Placental epithelial cell (primary cell): ENCODE data around the gene CASZ1.

GRCh38 chr1:9807630-9807961 lies 16.2 kb downstream of the CLSTN1 start:
- CAGE, long polyA plus RNA, result no peak

DNA sequence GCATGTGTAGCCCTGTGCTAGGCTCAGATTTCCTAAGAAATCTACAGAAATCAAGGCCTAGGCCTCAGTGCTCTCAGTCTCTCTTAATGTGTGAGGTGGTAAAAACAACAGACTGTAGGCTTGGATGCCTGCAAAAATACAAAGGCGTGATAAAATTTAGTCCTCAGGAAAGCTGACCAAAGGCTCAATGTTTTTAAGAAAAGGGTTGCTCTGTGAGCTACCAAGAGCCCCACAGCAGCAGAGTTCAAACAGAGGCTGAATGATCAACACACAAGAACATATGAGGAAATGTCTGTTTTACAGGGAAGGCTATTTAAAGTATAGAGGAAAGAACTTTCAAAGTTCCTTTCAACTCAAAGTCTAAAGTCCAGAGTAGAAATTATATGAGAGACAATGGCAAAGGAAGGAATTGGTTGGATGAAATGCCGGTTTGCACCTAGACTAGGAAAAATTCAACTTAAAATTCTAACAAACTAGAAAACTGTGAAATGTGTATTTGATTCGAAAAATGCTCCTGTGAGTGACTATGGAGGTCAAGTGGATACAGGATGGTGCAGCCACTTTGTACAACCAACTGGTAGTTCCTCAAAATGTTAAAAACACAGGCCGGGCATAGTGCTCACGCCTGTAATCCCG lies 8.6 kb downstream of the CLSTN1 start:
- CAGE, long polyA plus RNA, result no peak

DNA sequence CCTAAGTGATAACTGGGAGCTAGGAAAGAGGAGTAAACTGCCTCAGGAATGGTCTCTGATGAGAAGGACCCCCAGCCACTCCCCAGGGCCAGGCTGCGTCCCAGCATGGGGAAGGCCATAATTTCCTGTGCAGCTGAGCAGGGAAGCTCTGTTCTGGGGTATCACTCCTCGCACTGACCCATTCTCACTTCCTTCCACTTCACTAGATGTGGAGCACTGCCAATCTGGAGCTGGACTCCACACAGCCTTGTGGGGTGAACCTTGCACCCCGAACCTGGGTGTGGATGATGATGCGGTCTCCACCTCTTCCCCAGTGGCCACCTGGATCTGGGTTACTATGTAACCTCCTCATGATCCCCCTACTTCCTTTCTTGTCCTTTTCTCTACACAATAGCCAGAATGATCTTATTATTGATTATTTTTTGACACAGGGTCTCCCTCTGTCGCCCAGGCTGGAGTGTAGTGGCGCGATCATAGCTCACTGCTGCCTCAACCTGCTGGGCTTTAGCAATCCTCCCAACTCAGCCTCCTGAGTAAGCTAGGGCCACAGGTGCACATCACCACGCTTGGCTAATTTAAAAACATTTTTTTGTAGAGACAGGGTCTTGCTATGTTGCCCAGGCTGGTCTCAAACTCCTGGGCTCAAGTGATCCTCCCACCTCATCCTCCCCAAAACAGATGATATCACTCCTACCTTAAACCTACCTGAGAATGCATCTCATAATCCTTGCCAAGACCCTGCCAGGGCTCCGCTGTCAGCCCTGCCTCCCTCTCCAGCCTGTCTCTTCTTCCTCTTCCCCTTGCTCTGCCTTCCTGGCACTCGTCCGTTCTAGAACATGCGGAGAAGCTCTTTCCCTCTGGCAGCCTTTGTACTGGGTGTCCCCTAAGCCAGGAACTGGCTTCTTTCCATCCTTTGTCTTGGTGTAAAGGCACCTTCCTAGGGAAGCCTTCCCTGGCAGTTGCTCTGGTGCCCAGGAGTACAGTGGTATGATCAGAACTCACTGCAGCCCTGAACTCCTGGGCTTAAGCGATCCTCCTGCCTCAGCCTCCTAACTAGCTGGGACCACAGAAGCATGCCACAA lies 36.4 kb downstream of the CTNNBIP1 start:
- CAGE, long polyA plus RNA, result no peak

GRCh38 chr1:9992797-9993397 lies 4.1 kb upstream of the RBP7 start:
- CAGE, long polyA plus RNA, result no peak

- CAGE, long polyA plus RNA, result no peak
Observed at GRCh38 chr1:10277817-10278336, 67.5 kb downstream of the KIF1B start.

GRCh38 chr1:10280500-10280805 lies 70.1 kb downstream of the KIF1B start:
- CAGE, long polyA plus RNA, result no peak

DNA sequence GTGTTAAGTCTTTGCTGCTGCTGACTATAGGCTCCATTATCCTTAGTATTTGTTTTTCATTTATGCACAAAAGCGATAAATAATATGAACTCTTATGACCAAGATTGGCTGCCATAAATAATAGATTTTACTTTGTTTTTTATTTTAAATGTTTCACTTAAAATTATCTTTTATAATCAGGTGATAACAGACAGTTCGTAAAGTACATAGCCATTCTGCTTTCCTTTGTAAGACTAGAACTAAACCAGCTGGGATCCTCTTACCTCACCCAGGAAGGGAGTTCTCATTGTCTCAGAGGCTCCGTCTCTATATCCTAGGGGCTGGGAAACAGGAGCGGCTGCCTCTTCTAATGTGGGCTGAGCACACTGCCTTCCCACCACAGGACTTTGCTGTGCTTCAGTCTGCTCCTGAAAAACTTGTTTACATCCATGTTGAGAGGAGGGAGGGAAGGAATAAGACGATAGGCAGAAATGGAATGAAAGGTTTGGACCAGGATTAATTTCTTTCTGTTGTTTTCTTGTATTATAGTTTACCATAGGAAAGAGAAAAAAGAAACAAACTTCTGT lies 45.6 kb upstream of the PGD start:
- CAGE, long polyA plus RNA, result no peak

GRCh38 chr1:10599025-10599711 lies 124.4 kb downstream of the PEX14 start:
- CAGE, long polyA plus RNA, result no peak

- CAGE, long polyA plus RNA, result no peak
Observed at GRCh38 chr1:10622021-10622469, 147.3 kb downstream of the PEX14 start.

- CAGE, long polyA plus RNA, result no peak
Observed at GRCh38 chr1:10648767-10649966, 147.3 kb downstream of the CASZ1 start.

DNA sequence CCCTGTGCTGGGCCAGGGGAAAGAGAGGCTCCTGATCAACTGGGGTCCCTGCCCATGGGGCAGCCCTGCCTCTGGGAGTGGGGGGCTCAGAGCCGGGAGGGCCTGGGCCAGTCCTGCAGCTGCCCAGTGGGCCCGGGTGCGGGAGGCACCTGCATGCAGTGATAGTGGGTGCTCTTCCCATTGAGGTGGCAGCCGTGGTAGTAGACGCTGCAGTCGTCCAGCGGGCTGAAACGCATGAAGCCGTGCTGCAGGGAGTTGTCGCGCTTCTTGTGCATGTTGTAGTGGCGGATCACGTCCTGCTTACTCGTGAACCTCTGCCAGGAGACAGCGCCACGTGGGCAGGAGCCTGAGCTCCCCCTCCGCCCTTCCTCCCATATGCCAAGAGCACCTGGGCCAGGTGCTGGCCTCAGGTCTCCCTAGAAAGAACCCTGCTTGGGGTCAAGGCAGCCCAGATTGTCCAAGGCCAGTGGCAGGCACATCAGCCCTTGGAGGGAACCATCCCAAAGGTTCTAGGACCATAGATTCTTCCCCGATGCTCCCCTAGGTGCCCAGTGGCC lies 140.9 kb downstream of the CASZ1 start:
- CAGE, long polyA plus RNA, result no peak

GRCh38 chr1:10661517-10662264 lies 134.8 kb downstream of the CASZ1 start:
- CAGE, long polyA plus RNA, result no peak

GRCh38 chr1:10675027-10675684 lies 121.3 kb downstream of the CASZ1 start:
- CAGE, long polyA plus RNA, result no peak

DNA sequence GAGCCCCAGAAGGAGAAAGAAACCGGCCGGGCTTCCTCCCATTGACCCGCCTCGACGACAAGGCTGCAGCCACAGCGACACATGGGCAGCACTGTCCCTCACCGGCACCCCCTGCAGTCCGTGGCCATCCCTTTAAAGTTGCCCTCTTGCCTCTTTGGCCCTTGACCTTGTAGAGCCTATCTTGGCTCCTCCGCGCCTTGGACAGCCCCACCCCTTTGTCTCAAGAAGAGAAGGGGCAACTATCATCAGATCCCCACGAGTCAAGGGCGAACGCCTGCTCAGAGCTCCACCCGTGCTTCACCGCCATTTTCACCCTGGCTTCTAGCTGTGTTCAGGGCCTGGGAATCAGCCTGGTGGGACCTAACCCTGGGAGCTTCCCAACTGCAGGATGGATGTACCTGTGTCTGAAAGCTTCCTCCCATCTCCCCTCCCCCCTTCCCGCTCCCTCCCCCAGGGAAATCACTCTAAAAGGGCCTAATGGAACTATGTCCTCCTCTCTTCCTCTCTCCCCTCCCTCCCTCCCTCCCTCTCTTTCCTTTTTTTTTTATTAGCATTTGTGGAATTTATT lies 105.8 kb downstream of the CASZ1 start:
- CAGE, long polyA plus RNA, result no peak

DNA sequence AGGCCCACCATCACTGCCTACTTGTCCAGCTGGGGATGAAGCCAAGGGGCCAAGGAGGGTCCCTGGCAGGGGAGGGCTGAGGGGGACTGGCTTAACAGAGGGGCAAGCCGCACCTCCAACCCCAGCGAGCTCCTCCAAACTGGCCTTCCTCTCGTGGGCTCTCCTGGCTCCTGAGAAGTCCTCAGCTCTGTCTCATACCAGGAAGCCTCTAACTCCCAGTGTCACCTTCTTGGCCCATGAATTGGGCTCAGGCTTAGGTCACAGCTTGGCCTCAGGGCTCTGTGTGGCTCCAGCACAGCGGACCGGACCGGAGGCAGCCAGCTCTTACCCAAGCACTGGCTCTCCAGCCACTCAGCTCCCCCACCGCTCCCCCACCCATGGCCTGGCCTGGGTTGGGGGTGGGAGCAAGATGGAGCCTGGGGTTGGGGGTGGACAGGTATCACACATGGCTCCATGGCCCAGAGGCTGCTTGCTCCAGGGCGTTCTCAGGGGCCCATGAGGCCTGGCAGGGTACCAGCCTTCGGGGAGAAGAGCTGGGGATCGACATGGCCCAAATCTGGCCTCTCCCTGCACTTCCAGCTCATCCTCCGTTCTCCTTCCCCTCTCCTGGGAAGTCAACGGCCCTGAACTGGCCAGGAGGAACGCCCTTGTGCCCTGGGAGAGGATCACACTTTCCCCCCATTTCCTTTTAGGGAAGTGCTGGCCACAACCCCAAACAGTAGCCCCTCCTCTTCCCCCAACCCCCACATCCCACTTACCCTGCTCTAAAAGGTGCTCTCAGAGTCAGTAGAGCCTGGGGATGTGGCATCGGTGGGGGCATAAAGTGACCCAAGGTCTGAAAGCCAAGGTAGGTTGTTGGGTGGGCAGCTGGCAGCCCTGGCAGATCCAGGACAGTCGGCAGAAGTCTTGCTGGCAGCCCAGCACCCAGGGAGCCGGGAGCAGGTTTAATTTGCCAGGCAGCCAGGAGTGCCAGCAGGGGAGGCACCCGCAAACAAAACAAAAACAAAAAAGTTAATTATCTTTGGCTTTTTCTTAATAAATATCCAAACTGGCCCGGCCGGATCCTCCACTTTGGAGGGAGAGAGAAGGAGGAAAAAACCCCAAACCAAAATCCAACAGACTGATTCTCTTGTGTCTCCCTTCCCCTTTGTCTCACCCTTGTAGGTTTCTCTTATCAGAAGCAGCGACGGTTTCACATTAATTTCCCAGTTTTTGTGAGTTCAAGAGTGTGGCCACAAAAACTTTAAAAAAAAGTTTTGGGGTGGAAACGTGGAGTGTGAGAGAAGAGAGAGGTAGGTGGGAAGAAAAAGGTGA lies 97.4 kb downstream of the CASZ1 start:
- CAGE, long polyA plus RNA, result no peak

DNA sequence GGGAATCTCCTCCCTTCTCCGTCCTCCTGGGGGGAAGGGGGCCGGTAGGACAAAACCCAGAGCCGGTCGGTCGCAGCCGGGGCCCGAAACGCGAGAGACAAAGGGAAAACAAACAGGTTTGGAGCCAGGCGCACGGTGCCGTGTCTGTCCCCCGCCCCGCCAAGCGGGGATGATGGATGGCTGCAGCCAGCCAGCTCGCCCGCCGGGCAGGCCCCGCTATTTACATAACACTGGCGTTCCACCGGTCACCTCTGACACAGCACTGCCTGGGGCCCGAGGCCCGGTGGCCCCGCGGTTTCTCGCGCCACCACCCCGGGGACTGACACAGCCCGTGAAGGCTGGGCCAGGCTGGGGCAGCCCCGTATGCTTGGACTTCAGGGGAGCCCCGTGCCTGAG lies 91.9 kb downstream of the CASZ1 start:
- CAGE, long polyA plus RNA, result no peak

GRCh38 chr1:10717238-10718119 lies 79.0 kb downstream of the CASZ1 start:
- CAGE, long polyA plus RNA, result no peak

- CAGE, long polyA plus RNA, result no peak
Observed at GRCh38 chr1:10736612-10737126, 59.8 kb downstream of the CASZ1 start.

DNA sequence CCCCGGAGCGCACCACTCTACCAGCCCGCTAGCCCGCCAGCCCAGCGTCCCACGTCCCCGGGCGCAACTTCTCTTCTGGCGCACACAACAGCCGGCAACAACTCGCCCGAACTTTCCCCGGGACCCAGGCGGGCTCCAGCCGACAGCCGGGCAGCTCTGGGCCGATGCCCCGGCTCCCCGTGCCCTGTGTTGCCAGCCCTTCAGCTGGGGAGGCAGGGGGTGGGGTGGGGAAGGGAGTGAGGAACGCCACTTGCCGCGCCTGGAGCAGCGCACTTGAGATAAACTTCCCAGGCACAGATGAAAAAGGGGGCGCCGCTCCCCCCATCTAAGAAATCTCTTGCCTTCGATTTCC lies 977 bp downstream of the CASZ1 start:
- CAGE, long polyA plus RNA, result no peak

DNA sequence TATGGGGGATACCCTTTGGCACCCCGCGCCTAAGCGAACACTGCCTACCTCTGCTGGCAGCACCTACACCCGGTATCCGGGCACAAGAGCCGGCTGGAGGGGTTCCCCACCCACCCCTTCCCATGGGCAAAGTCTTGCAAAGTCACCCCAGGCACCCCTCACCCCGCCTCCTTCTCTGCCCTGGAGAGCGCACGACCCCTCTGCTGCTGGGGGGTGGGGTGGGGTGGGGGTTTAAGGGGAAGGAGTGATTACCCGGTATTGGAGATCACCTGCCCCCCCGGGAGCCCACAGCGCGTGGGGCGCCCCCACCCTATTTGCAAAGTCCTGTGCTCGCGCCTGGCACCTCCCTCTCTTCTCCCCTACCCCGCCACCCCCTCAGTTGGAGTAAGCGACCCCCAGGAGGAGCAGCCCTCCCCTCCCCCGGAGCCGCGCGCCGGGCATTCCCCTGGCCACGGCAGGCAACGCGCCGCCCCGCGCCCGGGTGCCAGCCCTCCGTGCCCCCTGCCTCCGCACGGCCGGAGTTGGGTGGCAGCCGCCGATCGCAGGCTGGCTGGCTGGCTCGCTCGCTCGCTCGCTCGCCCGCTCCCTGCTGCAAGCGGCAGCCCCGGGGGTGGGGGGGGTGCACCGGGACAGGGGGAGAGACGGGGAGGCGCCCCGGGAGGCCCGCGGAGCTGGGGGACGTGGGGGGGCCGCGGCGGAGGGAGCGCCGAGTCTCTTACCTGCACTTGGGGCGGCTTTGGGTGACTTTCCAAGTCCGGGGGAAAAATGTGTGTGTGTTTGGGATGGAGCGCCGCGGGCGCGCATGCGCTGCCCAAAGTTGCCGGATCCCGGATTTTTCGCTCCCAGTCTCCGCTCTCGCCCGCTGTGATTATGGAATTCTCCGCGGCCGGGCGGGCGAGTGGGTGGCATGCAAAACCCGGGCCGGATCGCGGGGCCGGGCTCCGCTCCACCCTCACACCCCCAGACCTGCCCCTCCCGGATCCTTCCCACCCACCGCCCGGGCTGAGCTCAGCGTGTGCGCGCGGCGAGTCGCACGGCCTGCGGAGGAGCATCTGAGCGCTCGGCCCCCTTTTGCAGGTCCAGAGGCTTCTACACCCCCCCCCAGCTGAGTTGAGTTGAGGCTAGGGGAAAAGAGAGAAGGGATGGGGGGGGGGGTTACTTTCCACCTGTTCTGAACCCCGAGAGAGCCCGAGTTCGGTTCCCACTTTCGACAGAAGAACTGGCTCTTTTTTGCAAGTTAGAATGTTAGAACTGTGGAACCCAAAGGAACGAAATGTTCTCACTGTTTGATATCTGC lies at the start of gene CASZ1:
CASZ1 (minus strand) TSS at position 802 of the 1,297 bp plus-strand sequence.
- CAGE, long polyA plus RNA, result no peak